Mesangial cell (primary cell): ENCODE measurements around the gene VAMP1.

DNA sequence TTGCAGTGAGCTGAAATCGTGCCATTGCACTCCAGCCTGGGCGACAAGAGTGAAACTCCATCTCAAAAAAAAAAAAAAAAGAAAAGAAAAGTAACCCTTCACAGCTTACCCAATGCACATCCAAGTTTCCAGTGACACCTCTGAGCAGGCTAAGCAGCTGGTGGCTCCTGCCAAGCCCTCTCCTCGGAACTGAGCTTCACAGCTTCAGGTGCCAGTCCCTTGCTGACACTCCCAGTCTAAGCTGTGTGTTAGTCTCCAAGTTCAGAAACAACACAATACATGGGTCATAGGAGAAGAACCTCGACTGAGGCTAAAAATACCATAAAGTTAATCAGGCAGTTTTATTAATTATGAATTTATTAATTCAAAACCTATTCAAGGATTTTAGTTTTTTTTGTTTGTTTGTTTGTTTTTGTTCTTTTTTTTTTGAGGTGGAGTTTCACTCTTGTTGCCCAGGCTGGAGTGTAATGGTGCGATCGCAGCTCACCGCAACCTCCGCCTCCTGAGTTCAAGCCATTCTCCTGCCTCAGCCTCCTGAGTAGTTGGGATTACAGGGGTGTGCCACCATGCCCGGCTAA, 8.1 kb downstream of the CD9 start:
- RAMPAGE, long total RNA, result no peak

GRCh38 chr12:6221875-6222872, 22.0 kb downstream of the CD9 start:
- RAMPAGE, long total RNA, result no peak

DNA sequence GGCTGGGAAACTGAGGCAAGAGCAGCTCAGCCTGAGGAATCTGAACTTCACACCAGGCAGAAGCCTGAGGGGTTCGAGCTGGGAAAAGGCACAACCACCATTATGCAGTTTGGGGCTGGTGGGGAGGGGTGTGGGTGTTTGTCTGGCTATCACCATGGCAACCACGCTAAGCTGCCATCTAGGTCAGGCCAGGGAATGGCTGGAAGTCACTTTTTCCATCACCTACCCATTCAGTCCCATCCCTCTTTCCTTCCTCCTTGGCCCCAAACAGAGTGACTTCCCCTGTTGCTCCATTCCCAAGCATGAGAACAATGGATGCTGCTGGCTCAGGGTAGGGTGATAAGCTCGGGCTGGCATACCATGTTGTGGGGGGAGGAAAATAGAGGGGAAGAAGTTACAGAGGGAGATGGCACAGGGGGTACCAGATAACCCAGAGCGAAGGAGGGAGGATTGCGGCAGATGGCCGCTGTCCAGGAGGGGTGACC, 36.5 kb upstream of the PLEKHG6 start:
- RAMPAGE, long total RNA, result no peak

DNA sequence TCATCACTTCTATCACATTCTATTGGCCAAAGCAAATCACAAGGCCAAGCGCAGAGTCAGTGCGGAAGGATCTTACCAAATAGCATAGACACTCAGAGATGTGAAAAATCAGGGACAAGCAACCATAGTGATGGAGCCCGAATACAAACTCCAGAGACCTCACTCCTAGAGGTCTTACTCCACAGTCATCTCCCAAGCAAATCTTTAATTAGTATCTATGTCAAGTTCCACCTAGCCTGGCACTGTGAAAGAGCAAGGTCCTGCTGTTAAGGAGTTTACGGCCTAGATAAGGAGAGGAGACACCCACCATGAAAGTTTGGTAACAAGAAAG, 7.5 kb upstream of the PLEKHG6 start:
- RAMPAGE, long total RNA, result no peak

- RAMPAGE, long total RNA, result no peak
Measured at GRCh38 chr12:6324019-6324401, 13.5 kb downstream of the PLEKHG6 start.

DNA sequence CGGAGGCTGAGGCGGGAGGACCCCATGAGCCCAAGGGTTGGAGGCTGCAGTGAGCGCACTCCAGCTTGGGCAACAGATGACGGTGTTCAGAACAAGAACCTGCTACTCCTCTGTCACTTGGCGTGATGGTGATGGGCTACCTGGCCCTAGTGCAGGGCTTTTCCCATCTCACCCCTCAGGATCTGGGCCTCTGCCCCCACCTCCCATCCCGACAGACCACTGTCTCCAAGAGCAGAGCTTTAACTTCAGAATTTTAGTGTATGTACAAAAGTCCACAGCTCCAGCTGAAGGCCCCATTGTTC, 13.4 kb downstream of the TNFRSF1A start:
- RAMPAGE, long total RNA, result no peak

GRCh38 chr12:6340618-6341131, 1.2 kb downstream of the TNFRSF1A start:
- RAMPAGE, long total RNA, result no peak

DNA sequence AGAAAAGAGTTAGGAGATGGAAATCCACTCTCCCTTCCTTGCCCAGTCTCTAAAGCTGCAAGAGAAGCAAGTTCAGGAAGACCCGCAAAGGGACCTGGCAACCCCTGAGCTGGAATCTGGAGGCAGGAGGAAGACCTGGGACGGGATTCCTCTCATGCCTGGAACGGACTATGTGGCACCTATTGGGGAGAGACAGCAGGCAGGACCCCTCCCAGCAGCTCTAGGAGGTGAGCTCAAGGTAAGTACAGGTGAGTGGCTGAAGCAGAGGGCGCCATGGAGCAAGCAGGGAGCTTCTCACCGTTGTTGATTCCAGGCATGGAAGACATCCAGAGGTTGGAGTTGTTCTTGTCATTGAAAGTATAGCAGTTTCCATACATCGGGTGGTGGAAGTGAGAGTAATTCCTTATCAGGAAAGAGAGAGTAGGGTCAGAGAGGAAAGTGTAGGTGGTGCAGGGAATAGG, 13.6 kb upstream of the TNFRSF1A start:
- RAMPAGE, long total RNA, result no peak

- RAMPAGE, long total RNA, result no peak
Measured at GRCh38 chr12:6374285-6374819, 1.0 kb downstream of the SCNN1A start.

- RAMPAGE, long total RNA, result no peak
Measured at GRCh38 chr12:6432952-6433508, 11.7 kb upstream of the CD27 start.

DNA sequence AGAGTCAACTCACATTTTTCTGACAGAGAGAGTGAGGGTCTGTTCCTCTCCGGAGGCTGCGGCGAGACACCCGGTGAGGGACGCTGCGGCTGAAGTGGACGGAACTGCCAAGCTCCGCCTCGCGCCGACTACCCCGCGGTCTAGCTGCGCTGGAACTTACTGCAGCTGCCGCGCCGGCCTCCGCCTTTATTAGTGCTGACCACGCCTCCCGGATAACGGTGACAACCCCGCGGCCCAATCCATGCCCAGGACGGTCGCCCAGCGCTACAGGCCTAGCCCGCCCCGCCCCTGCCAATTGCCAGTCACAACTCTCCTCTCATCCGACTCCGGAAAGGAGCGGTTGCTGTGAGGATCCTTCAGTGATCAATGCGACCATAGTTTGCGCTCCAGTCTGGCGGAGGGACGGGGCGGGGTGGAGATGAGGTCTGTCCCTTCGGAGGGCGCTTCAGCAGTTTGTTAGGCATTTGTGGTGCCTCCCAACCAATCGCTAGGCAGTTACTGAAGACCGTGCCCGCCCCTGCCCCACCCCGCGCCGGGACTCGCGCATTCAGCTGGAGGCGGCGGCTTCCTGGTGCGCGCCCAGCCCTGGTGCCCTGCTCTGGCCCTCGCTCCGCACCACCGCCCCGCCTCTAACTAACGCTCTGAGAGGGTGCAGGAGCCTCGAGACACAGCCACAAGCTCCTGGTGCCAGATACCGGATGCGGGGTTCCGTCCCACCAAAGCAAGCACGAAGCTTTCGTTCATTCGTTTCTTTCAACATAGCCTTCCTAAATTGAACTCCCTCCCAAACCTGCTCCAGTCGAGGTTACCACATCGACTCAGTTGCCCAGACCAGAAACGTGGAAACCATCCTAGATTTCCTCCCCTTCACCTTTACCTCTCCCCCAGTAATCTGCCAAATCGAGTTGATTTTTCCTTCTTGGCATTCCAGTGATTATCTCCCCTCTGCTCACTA, at the start of gene VAMP1:
TSS of gene VAMP1 (minus strand) at position 161 of the 955 bp plus-strand sequence.
- RAMPAGE, long total RNA, result no peak

DNA sequence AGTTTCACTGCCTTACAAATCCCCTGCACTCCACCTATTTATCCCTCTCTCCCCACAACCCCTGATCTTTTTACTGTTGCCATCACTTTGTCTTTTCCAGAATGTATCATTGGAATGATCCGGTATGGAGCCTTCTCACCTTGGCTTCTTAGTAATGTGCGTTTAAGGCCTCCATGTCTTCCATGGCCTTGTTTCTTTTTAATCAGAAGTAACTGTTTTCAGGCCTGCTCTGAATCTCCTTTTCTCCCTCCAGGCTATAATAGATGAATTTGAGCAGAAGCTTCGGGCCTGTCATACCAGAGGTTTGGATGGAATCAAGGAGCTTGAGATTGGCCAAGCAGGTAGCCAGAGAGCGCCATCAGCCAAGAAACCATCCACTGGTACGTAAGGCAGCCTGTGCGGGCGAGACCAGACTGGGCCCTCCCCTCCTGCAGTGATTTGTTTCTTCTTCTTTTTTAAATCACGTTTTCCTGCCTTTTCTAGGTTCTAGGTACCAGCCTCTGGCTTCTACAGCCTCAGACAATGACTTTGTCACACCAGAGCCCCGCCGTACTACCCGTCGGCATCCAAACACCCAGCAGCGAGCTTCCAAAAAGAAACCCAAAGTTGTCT, 3.8 kb upstream of the GAPDH start:
- RAMPAGE, long total RNA, result no peak

- RAMPAGE, long total RNA, result no peak
Measured at GRCh38 chr12:6537444-6538470, 3.4 kb downstream of the GAPDH start.

DNA sequence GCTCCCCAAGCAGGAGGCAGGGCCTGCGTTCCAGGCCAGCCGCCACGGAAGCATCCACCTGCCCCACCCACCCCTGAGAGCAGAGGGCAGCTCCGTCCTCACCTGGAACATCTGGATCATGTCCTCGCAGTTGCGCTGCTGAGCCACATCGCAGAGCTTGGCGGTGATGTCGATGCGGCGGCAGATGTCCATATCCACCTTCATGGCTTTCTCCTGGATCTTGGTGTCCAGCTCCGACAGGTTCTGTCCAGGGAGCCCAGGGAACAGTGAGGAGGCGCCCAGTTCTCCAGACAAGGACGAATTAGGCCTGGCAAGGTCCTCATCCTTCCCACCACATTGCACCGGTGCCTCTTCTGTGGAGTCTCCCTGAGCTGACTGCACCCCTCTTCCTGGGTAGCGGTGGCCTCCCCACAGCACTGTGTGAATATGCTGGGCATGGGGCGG, 6.2 kb downstream of the IFFO1 start:
- RAMPAGE, long total RNA, result no peak

DNA sequence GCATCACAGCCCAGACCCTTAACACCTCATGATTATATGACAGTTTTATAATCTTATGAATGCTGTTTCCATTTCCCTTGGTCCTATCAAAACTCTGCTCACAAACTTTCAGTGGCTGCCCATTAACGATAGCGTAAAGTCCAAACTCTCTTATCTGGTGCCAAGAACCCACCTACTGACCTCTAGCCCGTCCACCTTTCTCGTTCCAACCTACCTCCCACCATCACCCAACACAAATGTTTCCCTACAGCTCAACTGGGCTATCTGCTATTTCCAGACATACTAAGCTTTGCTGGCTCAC, 7.5 kb upstream of the NOP2 start:
- RAMPAGE, long total RNA, result no peak

GRCh38 chr12:6581038-6581541, 13.0 kb upstream of the NOP2 start:
- RAMPAGE, long total RNA, result no peak

GRCh38 chr12:6592806-6593316, 14.3 kb downstream of the CHD4 start:
- RAMPAGE, long total RNA, result no peak

GRCh38 chr12:6613446-6614268, 6.5 kb upstream of the CHD4 start:
- RAMPAGE, long total RNA, result no peak

GRCh38 chr12:6618552-6619017, 11.4 kb upstream of the CHD4 start:
- RAMPAGE, long total RNA, result no peak

DNA sequence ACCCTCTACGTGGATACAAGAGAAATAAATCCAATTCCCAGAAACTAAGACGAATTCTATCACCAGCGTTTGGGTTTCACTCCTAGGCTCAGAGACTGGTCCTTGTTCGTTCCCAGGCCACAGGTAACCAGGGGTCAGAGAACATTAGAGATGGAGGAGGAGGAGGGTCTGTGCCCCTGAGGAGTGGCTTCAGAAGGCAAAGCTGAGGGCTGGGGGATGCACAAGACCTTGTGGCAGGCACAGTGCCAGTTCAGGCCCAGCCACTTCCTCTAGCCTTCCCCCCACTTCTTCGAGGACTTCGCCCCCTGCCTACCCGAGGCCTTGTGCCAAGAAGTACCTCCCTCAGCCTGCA, 809 bp downstream of the ZNF384 start:
- RAMPAGE, long total RNA, result no peak